Ascending aorta (tissue), 1 donor: Measurements from ENCODE around the gene CYTH4.

GRCh38 chr22:36196863-36197452 is 4.7 kb downstream of the APOL4 start:
- PRO-cap, result no peak

- PRO-cap, result no peak
Observed at GRCh38 chr22:36289904-36290203, 36.9 kb downstream of the APOL1 start.

DNA sequence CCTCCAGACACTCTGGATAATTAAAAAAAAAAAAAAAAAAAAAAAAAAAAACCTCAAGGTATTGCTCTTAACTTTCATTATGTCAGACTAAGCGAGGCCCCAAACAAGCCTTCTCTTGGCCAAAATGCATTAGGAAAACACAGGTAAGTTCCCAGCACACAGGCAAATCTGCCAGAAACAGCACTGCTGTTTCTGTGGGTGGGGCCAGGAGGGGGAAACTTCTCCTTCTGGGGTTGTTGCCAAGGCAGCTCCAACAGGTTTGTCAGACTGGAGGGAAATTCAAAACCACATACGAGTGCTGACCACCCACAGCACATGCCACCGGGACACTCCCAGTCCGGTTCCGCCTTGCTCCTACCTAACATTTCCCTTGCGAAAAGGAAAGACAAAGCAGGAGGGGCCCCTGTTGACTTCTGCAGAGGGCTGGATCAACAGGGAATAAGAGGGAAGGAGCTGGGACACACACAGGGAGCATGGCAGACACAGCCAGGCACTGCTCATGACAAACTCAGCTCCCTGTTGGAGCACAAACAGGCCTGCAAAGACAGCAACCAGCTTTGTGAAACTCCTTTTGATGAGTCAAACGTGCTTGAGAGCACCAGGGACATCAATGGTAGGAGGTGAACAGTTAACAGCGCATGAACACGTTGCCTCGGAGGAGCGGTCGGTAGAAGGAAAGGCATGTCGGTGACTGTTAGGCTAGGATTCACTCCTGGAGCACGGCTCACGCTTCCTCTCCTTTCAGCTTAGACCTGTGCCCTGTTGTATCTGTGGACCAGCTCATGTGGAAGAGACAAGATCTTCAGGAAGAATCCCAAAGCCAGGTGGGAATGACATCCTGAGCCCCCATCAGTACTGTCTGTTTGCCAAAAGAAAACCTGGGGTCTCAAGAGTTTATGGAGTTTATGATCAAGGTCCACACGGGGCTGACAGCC is 54.9 kb downstream of the MYH9 start:
- PRO-cap, result no peak

GRCh38 chr22:36359239-36359530 is 28.6 kb downstream of the MYH9 start:
- PRO-cap, result no peak

- PRO-cap, result no peak
Observed at GRCh38 chr22:36361414-36361875, 26.3 kb downstream of the MYH9 start.

DNA sequence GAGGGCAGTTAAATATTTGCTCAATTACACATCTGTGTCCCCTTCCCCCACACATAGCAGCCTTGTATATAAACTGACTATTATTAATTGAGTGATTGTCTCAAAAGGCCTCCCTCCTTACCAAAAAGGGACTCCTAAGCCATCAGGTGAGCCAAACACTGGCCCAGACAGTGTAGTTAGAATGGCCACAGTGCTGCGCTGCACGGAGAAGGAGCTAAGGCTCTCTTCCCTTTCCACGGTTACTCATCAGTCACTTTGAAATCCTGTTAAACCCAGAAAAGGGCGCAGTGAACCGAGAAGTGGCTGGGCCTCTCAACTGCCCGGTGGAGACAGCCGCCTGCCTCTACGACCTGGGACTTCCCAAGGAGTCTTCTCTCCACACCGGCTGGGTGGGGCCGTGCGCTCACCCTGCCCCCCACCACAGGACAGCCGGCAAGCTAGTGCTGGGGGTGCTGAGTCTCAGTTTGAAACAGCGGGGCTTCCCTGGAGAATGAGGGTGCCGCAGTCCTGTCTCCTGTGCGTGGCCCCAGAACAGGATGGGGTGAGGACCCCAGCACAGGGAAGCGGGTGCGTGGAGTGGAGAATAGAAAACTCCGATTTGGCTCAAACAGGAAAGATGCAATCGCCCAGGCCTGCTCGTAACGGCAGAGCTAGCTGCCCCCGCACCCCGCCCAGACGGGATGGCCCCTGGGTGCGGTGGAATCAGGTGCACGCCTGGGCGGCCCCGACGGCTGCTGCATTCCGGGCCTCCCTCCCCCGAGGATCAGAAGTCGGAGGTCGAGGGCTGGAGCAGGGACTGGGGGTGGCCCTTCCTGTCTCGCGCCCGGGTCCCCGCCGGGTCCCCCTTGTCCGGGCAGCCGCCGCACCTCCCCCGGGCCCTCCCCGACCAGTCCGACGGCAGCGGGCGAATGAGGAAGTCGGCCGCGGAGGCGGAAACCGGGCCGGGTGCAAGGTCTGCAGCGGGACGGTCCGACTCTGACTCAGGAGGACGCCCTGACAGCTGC is 1.2 kb downstream of the MYH9 start:
- PRO-cap, result bidirectional peak, plus-strand start at position 170 of the sequence, minus-strand start outside the sequence; bidirectional peak, plus-strand start at position 287 of the sequence, minus-strand start at position 241 of the sequence; unidirectional peak, minus-strand start at position 362 of the sequence

- PRO-cap, result bidirectional peak, plus-strand start at chr22:36388326, minus-strand start at chr22:36388004; unidirectional peak, plus-strand start at chr22:36388405
Observed at GRCh38 chr22:36388135-36388876, 539 bp upstream of the MYH9 start.

GRCh38 chr22:36409755-36410751 is 22.3 kb upstream of the MYH9 start:
- PRO-cap, result no peak

DNA sequence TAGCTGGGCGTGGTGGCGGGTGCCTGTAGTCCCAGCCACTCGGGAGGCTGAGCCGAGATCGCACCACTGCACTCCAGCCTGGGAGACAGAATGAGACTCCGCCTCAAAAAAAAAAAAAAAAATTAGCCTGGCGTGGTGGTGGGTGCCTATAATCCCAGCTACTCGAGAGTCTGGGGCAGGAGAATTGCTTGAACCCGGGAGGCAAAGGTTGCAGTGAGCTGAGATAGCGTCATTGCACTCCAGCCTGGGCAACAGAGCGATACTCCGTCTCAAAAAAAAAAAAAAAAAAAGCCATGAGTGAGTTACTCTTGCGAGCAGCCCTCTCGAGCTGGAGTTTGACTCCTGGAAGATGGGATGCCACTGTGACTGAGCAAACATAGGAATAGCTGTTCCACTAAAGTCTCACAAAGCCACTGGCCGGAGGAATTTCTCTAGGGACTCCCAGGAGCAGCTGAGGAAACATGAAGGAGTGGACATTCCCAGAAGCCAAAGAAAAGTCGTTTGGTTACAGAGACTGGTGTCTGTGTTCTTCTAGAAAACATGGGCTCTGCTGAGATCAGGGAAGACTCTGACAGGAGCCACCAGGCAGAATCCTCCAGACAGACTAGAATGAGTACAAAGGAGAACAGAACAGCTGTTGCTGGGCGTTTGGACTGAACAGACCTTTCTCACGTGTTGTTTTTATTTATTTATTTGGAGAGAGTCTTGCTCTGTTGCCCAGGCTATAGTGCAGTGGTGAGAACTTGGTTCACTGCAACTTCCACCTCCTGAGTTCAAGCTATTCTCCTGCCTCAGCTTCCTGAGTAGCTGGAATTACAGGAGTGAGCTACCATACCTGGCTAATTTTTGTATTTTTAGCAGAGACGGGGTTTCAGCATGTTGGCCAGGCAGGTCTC is 32.4 kb upstream of the MYH9 start:
- PRO-cap, result no peak

DNA sequence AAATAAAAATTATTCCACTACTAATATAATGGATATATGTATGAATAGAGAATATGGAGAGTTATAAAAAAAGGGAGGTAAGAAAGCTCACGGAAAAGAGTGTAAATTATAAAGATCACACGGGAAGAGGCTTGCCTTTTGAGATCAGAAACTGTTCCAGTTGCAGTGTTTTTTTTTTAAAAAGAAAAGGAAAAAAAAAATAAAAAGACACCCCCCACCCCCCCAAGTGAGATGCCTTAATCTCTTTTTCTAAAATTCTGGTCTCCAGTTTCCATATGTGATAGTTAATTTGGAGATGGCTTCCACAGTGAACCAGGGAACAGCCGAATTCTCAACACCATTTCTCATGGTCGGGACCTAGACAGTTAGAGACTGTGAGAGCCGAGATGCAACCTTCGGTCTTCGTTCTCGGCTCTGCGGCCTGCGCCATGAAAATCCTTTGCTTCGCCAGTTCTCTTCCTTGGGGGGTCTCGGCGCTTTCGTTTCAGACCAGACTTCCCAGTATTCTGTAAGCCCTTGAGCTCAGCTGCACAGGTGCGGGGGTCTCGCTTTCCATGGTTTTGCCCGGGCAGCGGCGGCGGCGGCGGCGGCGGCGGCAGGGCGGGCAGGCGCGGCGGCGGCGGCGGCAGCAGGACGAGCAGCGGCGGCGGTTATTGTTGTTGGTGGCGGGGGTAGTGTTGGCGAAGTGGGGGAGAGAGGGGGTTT is 732 bp downstream of the CACNG2 start:
- PRO-cap, result no peak

DNA sequence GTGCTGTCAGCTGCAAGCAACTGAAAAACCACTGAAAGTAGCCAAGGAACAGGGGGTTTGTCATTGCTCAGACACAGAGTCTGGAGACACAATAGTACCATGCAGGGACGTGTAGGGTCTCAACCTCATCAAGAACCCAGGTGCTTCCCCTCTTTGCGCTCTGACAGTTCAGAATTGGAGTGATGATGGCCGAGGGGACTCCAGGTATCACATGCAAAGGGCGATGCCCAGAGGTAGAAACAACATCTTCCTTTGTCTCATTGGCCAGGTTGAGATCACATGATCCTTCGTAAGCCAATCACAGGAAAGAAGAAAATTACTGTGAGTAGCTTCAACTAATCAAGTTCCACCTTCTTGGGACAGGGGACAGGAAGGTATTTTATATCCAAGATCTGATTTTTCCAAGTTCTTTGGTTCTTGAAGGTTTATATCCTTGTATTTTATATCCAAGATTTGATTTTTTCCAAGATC is 11.6 kb upstream of the CSF2RB start:
- PRO-cap, result no peak

GRCh38 chr22:37050374-37051096 is 1.0 kb upstream of the KCTD17 start:
- PRO-cap, result no peak

DNA sequence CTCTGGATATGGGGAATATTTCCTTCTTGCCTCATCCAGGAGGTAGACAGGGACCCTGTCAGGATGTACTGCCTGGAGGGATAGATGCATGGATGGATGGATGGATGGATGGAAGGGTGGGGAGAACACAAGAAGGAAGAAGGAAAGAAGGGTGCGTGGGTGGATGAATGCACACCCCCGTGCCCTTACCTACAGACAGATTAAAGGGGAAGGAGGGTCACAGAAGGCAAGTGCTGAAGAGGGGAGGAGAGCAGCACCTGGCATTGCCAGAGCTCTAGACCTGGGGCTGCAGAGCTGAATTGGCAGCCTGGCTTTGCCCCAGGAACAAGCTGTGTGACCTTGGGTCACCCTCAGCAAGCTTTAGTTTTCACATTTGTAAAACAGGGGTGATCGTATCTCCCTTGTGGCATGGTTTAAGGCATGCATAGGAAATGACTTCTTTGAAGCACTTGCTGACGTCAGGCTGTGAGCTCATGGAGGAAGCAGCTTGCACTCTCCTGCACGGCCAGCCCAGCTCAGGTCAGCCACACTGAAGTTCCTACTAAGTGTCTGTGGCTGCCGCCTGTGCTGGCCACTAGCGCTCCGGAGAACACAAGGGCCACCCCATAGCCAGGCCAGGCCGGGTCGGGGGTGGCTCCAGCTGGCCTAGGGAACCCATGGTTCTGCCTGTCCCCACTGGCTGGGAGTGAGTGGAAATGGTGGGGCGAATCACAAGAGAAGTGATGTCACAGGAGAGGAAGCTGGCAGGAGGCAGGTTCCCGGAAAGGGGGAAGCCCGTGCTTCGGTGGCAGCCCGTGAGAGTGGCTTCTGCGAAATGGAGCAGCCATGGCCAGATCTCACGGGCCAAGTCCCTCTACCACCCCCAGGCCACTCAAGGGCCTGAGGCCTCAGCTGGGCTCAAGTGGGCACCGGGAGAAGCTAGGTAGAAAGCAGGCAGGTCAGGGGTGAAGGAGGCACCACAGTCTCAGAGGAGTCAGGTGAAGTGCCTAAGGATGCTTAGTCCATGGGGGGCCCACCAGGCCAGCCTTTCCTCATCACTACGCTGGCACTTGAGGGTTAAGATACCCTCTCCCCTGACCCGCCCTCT is 28.1 kb downstream of the KCTD17 start:
- PRO-cap, result no peak

DNA sequence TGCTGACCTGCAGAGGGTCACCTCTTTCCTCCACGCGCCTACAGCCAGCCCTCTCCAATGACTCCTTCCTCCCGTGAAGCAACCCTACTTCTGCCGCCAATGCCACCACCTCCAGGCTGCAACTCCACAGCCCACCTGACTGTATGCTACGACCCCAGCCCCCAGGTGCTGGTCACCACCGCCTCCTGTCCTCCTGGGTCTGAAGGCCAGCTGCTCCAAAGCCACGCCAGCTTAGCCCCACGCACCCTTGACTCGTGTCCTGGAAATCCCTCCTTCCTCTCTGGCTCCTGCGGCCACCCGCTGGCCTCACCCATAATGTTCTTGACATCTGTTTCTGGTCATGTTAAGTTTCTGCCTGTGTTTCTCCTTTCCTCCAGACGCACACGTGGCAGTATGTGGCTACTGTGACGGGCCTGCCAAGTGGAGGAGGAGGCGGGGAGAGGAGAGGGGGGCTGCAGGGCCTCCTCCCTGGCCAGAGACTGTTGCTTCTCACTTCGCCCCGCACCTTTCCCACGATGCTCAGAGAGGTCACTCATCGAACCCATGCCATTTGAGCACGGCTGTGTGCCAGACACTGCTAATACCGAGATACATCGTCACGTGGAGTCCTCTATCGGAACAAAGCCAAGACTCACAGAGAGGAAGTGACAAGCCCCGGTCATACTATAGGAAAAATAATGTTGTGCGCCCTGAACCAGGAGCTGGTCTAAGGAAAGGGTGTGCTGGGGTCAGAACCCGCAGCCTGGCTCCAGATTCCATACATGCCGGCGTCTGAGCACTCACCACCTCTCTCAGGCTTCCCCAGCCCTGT is 11.6 kb downstream of the C1QTNF6 start:
- PRO-cap, result no peak

DNA sequence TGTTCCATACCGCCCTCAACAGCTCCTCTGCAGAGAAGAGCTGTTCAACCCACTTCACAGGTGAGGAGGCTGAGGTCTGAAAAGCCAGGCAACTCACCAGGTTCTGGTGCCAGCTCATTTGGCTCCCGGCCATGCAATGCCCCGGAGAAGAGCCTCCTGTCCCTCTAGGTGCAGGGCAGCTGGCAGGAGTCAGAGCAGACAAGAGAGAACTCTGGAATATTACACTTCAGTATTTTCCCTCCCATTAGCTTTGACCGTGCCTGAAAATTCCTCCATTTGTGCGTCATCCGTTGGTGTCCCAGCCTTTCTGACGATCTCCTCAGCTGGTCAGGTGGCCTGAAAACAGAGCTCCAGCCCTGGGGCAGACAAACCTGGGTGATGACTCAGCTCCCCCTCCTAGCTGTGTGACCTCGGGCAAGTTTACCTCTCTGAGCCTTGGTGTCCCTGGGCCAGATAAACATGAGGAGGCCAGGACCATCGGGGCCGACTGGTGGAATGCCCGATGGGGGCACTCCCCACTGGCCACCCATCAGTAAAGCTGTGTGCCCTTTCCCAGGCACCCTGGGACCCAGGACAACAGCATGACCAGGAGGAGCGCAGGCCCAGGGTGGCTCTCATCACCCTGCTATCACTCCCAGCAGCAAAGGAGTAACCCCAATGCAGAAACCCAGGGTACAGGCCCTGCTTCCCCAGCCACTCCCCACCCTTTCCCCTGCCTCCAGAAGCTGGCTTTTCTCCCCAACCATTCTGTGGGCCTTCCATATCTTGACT is 9.6 kb upstream of the C1QTNF6 start:
- PRO-cap, result no peak

DNA sequence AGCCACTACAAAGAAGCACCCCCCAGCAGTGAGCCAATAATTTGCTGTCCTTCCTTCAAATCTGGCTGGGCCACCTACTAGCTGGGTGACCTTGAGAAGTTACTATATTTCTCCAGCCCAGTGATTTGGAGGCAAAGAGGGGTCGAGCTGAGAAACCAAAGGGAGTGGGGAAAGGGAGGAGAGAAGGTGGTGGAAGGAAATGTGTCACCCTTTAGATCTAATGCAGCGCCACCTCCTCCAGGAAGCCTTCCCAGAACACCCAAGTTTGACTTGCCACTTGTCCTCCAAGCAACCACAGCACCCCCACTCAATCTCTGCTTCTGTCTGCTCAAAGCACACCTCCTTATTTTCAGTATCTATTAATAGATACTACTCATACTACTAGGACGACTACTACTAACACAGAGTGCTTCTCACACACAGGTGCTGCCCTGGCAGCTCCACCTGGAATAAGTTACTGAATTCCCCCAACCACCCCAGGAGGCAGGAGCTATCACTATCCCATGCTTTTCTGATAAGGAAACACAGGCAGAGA is 13.5 kb downstream of the RAC2 start:
- PRO-cap, result no peak

DNA sequence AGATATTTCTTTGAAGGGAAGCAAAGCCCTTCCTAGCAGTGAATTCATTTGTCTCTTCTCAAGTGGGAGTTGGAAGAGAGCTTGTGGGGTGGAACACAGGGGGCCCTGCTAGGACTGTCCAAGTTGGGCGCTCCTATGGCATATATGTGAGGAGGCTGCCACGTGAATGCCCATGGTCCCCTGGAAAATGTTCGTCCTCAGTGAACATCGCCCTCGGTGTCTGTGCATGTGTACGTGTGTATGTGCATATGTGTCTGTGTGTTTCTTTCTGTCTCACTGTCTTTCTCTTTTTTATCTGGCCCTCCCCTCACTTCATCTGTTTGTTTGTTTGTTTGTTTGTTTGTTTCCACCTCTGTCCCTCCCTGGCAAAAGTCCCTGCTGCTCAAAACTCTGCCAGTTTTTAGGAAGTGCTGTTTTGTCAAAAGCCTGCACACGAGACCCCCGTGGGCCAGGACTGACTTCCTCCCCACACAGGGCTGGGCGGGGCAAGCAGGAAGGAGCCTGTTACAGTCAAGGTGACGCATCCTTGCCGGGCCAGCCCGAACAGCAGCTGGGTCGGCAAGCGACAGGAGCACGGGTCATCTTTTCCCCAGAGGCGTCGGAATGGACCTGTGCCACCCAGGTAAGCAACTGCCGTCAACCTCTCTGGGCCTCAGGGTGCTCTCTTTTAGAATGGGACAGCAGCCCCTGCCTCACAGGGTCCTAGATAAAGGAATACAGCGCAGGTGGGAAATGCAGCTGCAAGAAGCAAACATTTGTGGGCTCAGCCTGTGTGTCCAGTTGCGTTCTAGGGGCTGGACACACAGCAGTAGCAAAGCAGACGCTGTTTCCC is at the start of gene CYTH4:
Gene CYTH4 (plus strand): TSS at position 542 of the 832 bp plus-strand sequence.
- PRO-cap, result no peak

- PRO-cap, result no peak
Observed at GRCh38 chr22:37293502-37293910, 11.2 kb downstream of the CYTH4 start.

DNA sequence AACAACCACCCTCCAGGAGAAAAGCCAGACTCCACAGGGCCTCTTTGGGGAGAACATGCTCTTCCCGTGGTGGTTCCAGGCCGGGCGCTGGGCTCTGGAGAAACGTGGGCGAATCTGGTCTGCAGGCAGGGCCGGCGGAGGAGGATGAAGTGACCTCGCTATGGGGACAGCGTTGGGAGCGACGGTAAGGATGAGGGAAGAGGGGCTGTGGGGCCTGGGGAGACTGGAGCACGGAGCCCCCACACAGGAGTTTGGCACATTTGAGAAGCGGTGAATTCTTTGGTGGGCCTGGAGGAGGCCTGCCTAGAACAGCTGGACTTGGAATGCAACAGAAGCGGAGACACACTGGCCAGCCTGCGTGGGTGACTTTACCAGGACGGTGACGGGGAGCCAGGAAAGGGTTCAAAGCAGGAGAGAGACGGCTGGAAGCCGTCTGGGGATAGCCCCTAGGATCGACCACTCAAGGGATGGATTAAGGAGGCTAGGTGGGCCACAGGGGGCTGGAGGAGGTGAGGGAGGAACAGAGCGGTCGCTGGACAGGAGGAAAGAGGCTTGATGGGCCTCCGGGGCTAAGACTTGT is 36.6 kb downstream of the CYTH4 start:
- PRO-cap, result no peak

- PRO-cap, result no peak
Observed at GRCh38 chr22:37557405-37558139, 2.7 kb upstream of the CDC42EP1 start.